Measurements from ENCODE around the genes NPFFR2 and CXCL3.

DNA sequence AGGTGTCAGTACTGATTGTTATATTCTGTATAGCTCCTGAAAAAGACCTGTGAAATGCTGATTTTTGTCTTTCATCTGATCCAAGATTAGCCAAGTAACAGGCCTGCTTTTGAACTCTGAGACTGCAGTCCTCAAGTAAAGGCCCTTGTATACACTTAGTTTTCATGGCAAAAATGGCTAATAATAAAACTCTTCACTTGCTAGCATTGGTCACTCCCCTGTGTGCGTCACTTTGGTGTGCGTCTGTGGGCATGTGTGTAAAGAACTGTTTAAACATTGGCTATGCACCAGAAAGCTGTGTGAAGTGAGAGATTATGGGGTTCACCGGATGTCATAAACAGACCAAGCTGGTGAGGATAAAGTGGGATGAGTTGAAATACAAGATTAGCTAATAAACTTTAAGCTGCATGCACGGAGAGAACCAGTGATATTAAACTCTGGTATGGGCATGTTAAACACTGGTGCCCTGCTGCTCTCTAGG is 43.2 kb downstream of the SLC4A4 start:
- PRO-cap: no peak
- RAMPAGE, long total RNA, 4 experiments: no peak in any of the 4 experiments

- PRO-cap: no peak
- RAMPAGE, long total RNA, 4 experiments: no peak in any of the 4 experiments
These were observed 254.1 kb downstream of the SLC4A4 start for GRCh38 chr4:71441236-71441468.

DNA sequence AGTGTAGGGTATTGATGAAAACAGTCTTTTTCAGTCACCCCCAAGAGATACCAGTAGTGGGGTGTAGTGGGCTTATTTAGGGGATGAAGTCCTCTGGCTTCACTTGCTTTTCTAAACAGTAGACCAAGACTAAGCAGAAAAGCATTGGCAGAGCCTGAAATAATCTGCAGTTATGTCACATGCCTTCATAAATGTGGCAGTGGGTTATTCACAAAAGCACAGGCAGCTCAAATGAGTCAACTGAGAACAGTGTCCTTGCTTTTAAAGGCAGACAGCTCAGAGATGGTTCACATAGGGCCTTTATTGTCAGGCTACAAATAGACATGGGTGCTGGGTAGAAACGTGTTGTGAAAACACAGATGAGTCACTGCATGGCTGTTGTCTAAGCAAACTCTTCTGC is 269.7 kb downstream of the SLC4A4 start:
- PRO-cap: no peak
- RAMPAGE, long total RNA, 4 experiments: no peak in any of the 4 experiments

- PRO-cap: no peak
- RAMPAGE, long total RNA, 4 experiments: no peak in any of the 4 experiments
These were observed 74.1 kb upstream of the GC start for GRCh38 chr4:71857998-71858416.

GRCh38 chr4:72031724-72032181 is at the start of gene NPFFR2:
Gene NPFFR2 (plus strand): TSS chr4:72032000.
- PRO-cap: no peak
- RAMPAGE, long total RNA, 4 experiments: no peak in any of the 4 experiments

- PRO-cap: no peak
- RAMPAGE, long total RNA, 4 experiments: no peak in any of the 4 experiments
These were observed 194.7 kb downstream of the NPFFR2 start for GRCh38 chr4:72226424-72226903.

DNA sequence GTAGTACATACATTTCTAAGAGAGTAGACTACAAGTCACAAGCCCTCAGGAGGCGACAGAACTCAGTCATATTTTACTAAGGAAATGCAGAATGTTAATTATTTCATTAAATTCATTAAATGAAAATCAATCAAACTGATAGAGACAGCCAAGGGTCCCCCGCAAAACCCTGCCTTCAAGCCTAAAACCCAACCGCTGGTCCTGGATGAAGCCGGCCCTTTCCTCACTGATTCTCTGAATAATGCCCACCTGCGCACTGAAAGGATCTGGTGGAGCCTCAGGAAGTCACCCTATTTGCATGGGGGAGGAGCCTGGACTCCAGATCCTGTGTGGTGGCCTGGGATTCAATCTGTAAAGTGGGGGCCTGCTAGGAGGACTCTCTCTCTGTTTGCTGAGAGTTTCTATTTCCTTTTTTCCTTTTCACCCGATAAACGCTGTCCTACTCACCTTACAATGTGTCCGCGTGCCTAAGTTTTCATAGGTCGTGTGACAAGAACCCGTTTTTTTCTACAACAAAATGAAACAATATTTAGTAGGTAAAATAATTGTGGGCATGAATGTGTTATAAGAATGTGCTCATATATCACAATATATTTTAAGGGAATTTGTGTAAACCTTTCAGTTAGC is 97.9 kb upstream of the ADAMTS3 start:
- PRO-cap: no peak
- RAMPAGE, long total RNA, 4 experiments: no peak in any of the 4 experiments

- PRO-cap: no peak
- RAMPAGE, long total RNA, 4 experiments: no peak in any of the 4 experiments
These were observed 197.5 kb upstream of the ADAMTS3 start for GRCh38 chr4:72766536-72766819.

GRCh38 chr4:73068317-73068935 is 1.1 kb downstream of the COX18 start:
- PRO-cap: bidirectional peak, plus-strand start at chr4:73068835, minus-strand start at chr4:73068586
- RAMPAGE, long total RNA, 4 experiments: no peak in any of the 4 experiments

DNA sequence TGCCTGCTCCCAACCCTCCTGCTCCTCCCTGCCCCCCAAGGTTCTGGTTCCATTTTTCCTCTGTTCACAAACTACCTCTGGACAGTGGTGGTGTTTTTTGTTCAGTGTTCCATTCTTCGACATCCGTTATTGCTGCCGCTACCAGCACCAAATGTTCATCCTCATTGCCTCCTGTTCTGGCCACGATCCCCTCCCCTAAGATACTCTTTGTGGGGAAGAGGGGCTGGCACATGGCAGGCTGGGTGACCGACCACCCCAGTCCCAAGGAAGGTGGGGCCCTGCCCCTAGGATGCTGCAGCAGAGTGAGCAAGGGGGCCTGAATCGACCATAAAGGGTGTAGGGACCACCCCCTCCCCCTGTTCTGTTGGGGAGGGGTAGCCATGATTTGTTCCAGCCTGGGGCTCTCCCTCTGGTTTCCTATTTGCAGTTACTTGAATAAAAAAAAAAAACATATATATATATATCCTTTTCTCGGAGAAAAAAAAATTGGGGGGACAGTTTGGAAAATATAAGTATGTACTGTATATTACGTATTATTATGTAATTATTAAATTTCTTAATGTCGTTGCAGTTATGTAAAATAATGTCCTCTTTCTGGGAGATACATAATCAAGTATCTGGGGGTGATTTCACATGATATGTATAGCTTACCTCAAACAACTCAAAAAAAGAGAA is 30.6 kb upstream of the COX18 start:
- PRO-cap: no peak
- RAMPAGE, long total RNA, 4 experiments: no peak in any of the 4 experiments

DNA sequence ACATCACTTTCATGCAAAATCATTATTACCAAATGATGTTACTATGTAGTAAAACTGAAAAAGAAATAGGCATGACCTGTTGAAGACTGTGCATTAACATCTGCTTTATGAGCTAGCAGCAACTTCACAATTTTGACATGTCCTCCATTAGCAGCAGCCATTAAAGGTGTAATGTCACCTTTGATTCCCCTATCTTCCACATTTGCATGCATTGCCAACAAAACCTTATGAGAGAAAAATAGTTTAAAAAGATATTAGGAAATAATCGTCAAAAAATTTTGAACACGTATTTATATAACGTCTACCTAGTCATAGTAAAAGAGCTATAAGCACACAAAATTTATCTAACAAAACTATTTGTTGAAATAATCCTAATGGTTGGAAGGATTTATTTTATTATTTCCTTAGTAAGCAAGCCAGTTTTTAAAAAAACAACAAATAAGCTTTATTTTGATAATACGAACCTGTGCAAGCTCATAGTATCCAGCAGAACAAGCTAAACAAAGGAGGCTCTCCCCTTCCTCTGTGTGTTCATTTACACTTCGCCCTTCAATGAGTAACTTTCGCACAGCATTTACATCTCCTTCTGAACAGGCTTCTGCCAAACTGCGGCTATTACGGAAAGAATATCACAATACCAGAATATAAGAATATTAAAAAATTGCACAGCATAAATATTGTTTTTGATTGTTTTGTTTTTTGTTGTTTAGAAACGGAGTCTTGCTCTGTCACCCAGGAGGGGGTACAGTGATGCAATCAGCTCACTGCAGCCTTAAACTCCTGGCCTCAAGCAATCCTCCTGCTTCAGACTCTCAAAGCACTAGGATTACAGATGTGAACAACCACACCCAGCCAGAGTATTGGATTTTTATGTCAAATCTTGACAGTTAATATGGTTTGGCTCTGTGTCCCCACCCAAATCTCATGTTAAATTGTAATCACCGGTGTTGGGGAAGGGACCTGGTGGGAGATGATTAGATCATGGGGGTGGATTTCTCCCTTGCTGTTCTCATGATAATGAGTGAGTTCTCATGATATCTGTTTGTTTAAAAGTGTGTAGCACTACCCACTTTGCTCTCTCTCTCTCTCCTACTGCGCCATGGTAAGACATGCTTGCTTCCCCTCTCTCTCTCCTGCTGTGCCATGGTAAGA is 86.4 kb upstream of the COX18 start:
- PRO-cap: no peak
- RAMPAGE, long total RNA, 4 experiments: no peak in any of the 4 experiments

DNA sequence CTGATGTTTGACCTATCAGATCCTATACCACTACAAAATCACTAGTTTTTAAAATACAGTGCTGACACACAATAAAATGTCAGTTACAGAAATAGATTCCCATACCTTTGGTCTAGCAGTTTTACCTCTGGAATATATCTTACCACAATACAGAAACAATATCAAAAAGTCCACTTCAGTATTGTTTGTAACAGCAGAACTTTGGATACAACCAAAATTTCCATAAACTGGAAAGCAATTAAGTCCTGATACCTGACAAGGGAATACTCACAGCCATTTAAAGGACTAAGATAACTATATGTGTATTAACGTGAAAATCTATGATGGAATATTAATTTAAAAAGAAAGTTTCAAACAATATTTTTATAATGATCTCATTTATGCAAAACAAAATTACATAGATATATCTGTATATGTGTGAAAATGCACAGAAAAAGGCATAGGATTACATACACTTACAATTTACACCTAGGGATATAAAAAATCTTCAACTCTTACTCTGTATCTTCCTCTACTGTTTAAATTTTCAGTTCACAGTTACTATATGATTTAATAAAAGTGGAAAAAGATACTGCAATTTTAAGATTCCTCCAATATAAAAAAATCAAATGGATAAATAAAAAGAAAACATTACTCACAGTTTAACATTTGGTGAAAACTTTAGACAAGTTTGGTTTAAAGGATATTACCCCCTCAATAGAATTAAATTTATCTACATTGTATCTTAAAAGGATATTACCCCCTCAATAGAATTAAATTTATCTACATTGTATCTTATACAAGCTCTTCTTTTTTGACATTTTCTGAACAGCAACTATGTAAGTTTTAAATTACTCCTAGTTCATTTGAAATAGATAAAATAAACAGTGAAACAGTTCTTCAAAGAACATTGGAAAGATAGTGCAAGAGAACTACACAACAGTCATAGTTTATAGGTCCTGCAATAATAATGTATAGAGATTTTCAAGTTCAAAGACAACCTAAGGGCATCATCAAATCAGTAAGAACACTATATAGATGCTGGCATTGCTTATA is 19.1 kb downstream of the ANKRD17 start:
- PRO-cap: no peak
- RAMPAGE, long total RNA, 4 experiments: no peak in any of the 4 experiments

- PRO-cap: no peak
- RAMPAGE, long total RNA, 4 experiments: no peak in any of the 4 experiments
These were observed 15.3 kb upstream of the AFP start for GRCh38 chr4:73420742-73421075.

GRCh38 chr4:73450141-73450919 is 14.3 kb downstream of the AFP start:
- PRO-cap: no peak
- RAMPAGE, long total RNA, 4 experiments: no peak in any of the 4 experiments

DNA sequence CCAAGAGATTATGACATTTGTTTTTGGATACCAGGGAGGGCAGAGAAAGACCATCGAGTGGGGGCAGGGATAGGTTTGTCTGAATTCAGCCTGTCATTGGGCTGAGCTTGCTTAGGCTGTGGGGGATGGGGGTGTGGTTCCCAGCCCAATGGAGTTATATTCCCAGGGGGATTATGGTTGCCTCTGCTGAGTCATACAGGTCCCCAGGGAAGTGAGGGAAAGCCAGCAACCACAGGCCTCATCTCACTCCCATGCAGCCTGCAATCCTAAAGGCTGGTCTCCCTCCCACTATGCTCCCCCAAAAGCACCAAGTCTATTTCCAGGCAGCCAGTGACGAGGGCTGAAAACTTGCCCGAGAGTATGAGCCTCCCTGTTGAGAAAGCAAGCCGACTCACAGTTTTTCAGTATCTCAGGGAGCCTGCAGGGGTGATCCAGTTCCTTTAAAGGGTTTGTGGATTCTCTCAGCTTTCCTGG is 39.3 kb downstream of the AFM start:
- PRO-cap: no peak
- RAMPAGE, long total RNA, 4 experiments: no peak in any of the 4 experiments

DNA sequence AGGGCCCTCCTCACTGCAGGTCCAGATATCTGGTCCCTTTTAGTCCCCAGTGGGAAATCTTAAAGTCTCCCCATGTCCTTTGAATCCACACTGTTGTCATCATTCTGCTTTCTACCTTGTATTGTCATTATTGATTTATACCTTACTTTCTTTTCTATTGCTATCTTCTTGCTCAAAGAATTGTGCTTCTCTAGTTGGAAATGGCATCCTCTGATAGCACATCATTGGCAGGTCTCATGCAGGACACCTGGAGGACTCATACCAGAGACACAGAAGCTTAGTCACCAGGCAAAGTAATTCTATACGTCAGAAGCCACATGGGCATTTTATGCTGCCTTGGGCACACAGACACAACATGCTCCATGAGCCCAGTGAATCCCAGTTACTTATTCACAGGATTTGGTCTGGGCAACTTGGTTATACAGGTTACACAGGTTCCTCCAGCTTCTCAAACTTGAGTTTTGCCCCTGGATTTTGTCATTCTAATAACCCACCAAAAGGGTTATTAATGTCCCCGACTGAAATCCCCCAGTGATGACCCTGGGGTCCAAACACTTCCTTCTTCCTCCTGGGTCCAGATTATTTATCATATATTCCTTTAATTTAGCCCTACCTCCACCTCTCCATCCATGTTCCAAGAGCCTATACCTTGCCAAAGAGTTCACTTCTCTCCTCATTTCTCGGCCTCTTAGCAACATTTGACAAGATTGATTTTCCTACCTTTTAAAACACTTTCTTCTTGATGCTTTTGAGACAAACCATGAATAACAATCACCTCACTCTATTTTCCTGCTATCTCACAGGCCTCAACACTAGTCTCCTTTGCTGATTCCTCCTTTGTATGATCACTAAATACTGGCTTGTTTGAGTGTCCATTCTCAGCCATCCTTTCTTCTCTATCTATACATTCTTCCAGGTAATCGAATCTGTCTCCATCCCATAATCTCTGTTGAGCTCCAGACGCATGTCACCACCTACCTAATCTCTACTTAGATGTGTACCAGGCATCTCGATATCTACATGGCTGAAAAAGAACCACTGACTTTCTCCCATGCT is 6.9 kb downstream of the RASSF6 start:
- PRO-cap: bidirectional peak, plus-strand start at position 324 of the sequence, minus-strand start at position 238 of the sequence
- RAMPAGE, long total RNA, 4 experiments: start-site peak on the minus strand in 2 of 4 experiments, centred at positions 599 to 893 of the sequence, 8 to 39 reads per replicate

- PRO-cap: no peak
- RAMPAGE, long total RNA, 4 experiments: no peak in any of the 4 experiments
These were observed 31.0 kb upstream of the CXCL8 start for GRCh38 chr4:73709262-73709972.

DNA sequence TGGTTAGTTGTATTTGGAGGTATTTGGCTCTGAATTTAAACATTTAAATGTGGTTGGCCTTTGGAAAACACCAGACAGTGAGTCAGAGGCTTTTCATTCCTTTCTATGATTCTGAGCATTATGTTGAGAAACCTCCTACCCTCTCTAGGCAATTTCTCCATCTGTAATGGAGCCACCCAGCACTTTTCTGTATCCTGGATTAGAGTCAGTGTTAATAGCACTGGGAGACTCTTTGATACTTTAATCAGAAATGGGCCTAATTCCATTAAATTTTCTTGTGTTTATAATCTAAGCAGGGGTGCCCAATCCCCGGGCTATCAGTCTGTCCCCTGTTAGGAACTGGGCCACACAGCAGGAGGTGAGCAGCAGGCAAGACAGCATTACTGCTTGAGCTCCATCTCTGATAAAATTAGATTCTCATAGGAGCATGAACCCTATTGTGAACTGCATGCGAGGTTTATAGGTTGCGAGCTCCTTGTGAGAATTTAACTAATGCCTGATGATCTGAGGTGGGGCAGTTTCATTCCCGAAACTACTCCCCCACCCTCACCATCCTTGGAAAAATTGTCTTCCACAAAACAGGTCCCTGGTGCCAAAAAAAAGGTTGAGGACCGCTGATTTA is 48.2 kb downstream of the CXCL1 start:
- PRO-cap: unidirectional peak, minus-strand start at position 187 of the sequence
- RAMPAGE, long total RNA, 4 experiments: no peak in any of the 4 experiments

GRCh38 chr4:74036912-74037807 is 1.3 kb downstream of the CXCL3 start:
- PRO-cap: no peak
- RAMPAGE, long total RNA, 4 experiments: no peak in any of the 4 experiments

GRCh38 chr4:74038241-74039372 is at the start of gene CXCL3:
Gene CXCL3 (minus strand): TSS chr4:74038689.
- PRO-cap: bidirectional peak, plus-strand start at chr4:74038867, minus-strand start at chr4:74038689
- RAMPAGE, long total RNA, 4 experiments: start-site peak on the minus strand in 1 of 4 experiments, at chr4:74038768-74038819 at its widest, 13 reads per replicate

Measured in Peyer's patch (tissue), 4 donors.